ENCODE data around the genes P4HTM and UBA7.

- PRO-cap, 2 experiments, result no peak in any of the 2 experiments
Observed at GRCh38 chr3:48926366-48926979, 7.8 kb downstream of the ARIH2 start.

GRCh38 chr3:48927377-48927832 is 8.8 kb downstream of the ARIH2 start:
- PRO-cap, 2 experiments, result no peak in any of the 2 experiments

DNA sequence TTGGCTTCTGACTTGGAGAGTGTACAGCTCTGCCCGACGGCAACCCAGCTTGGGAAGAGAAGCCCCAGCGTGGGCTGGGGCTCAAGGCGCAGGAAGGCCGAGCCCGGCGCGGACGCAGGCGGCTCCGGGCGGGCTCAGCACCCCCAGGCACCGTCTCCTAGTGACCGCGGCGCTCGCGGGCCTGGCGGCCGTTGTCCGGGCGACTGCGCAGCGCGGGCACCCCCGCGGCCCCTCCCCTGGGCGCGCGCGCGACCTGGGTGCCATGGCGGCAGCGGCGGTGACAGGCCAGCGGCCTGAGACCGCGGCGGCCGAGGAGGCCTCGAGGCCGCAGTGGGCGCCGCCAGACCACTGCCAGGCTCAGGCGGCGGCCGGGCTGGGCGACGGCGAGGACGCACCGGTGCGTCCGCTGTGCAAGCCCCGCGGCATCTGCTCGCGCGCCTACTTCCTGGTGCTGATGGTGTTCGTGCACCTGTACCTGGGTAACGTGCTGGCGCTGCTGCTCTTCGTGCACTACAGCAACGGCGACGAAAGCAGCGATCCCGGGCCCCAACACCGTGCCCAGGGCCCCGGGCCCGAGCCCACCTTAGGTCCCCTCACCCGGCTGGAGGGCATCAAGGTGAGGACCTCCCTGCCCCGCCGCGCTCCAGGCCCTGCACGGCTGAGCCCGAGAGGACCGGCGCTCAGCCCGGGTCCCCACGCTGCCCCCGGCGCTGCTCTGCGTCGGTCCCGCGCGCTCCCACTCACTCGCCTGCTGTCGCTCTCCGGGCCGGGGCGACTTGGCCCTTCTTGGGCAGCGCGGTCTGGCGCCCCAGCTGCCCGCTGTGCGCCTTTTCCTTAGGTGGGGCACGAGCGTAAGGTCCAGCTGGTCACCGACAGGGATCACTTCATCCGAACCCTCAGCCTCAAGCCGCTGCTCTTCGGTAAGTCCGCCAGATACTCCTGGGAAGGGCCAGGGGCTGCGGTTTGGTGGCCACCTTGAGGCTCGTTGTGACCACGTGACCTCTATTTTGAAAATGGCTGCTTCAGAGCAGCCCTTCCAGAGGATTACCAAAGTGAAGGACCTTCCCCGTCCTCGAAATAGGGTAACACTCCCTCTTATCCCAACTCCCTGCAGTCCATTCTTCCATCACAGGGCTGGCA is at the start of gene P4HTM:
P4HTM (plus strand) TSS at position 247 of the 1,140 bp plus-strand sequence.
- PRO-cap, 2 experiments, result peak in 2 of 2 experiments; most common plus-strand start position 247 of the sequence (in 2); most common minus-strand start position 159 of the sequence (in 2)

DNA sequence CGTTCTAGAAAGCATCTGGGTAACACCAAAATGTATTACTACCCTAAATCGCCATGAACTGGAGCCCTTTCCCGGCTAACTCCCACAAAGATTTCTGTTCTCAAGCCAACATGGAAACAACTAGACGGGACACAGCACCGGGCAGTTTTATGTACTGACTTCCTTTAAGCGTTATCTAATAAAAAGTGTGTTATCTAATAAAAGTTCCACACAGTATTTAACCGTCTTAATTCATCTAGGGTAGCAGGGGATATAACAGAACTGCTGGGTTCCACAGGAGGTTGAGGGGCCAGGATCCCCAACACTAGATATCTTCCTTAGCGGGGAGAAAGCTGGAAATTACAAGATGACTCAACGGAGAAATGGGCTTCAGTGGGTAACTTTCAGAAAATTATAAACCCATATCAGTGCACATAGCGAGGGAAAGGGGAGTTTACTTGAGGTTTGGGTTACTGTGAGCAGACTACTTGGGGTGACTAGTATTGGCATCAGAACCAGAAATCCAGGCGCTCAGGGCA is 442 bp upstream of the C3orf62 start:
- PRO-cap, 2 experiments, result no peak in any of the 2 experiments

- PRO-cap, 2 experiments, result peak in 2 of 2 experiments; most common plus-strand start chr3:49340880 (in 1); most common minus-strand start chr3:49340620 (in 2)
Observed at GRCh38 chr3:49340582-49341297, 887 bp upstream of the USP4 start.

DNA sequence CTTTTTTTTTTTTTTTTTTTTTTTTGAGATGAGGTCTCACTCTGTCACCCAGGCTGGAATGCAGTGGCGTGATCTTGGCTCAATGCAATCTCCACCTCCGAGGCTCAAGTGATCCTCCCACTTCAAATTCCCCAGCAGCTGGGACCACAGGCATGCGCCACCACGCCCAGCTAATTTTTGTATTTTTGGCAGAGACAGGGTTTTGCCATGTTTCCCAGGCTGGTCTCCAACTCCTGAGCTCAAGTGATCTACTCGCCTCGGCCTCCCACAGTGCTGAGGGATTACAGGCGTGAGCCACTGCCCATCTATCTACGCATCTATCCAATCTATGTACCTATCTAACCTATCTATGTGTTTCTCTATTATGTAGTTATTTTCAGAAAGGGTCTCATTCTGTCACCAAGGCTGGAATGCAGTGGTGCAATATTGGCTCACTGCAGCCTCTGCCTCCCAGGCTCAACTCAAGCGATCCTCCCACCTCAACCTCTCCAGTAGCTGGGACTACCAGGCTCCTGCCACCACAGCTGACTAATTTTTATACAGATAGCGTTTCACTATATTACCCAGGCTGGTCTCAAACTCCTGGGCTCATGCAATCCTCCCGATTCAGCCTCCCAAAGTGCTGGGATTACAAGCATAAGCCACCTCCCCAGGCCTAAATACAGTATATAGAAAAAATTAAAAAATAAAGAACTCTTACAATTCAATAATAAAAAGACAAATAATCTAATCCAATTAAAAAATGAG is 20.3 kb upstream of the GPX1 start:
- PRO-cap, 2 experiments, result no peak in any of the 2 experiments

DNA sequence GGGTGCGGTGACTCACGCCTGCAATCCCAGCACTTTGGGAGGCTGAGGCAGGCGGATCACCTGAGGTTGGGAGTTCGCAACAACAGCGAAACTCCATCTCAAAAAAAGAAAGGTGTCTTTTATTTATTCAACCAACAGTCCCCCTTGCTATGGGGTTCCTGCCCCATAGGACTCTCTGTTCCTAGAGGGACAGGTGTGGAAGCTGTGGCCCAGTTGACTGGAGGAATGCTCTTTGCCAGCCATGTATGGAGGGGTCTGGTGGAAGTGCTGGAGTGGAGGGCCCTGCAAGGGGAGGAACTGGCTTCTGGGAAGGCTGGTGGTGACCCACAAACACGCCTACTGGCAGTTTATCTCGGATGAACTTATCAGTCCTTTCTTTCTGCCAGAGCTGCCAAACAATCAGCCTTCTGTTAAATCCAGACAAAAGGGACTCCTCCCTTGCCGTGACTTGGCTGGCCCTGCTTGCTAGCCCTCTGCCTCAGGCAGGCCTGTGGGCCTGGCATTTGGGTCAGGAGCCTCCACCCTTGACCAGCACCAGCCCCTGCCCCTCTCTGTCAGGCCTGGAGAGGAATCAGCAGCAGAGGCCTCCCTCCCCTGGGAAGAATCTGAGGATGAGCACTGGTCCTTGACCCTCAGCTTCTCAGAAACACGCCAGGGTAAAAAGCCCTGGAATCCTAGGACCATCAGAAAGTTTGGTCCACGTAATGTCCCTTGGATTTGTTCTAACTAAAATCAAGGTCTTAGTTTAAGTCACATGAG is 4.4 kb upstream of the DAG1 start:
- PRO-cap, 2 experiments, result no peak in any of the 2 experiments

DNA sequence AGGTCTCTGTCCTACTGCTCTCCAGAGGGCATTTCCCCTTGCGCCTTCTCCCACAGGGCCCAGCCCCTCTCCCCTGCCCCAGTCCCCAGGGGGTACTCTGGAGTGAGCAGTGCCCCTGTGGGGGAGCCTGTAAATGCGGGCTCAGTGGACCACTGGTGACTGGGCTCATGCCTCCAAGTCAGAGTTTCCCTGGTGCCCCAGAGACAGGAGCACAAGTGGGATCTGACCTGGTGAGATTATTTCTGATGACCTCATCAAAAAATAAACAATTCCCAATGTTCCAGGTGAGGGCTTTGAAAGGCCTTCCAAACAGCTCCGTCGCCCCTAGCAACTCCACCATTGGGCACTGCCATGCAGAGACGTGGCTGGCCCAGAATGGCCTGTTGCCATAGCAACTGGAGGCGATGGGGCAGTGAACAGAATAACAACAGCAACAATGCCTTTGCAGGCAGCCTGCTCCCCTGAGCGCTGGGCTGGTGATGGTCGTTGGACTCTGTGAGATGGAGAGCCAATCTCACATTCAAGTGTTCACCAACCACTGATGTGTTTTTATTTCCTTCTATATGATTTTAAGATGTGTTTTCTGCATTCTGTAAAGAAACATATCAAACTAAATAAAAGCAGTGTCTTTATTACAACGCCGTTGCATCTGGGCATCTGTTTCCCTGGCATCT is 19.2 kb upstream of the BSN start:
- PRO-cap, 2 experiments, result no peak in any of the 2 experiments

GRCh38 chr3:49661206-49661989 is 12.8 kb upstream of the APEH start:
- PRO-cap, 2 experiments, result no peak in any of the 2 experiments

- PRO-cap, 2 experiments, result no peak in any of the 2 experiments
Observed at GRCh38 chr3:49668647-49669249, 5.4 kb upstream of the APEH start.

- PRO-cap, 2 experiments, result no peak in any of the 2 experiments
Observed at GRCh38 chr3:49683053-49683491, 6.2 kb downstream of the MST1 start.

- PRO-cap, 2 experiments, result no peak in any of the 2 experiments
Observed at GRCh38 chr3:49685953-49686293, 3.4 kb downstream of the MST1 start.

GRCh38 chr3:49805868-49806676 is 3.0 kb downstream of the INKA1 start:
- PRO-cap, 2 experiments, result no peak in any of the 2 experiments

DNA sequence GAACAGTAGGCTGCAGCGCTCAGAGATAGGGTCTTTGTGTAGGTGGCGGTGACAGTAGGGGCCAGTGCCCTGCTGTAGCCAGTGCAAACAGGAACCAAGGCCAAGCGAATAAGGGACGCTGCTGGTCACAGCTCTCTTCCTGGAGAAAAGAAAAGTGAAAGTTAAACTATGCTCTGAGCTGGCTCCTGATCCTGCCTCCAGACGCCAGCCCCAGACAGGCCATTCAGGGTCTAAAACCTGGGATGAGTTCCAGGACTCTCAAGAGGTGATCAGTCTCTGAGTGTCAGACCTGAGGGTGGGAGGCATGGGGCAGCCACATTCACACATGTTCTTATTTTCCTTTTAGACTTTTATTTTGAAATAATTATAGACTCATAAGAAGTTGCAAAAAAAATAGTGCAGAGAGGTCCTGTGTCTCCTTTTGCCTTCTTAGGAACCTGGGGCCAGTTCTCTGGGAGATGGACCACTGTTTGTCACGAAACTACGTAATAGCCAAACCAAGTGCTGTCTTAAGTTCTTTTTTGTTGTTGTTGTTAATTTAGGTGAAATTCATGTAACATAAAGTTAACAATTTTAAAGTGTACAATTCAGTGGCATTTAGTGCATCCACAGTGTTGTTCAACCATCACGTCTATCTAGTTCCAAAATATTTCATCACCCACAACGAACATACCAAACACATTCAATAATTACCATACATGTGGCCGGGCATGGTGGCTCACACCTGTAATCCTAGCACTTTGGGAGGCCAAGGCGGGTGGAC is at the start of gene UBA7:
UBA7 (minus strand) TSS at position 150 of the 763 bp plus-strand sequence.
- PRO-cap, 2 experiments, result peak in 2 of 2 experiments; most common plus-strand start position 222 of the sequence (in 1); most common minus-strand start position 143 of the sequence (in 2)

DNA sequence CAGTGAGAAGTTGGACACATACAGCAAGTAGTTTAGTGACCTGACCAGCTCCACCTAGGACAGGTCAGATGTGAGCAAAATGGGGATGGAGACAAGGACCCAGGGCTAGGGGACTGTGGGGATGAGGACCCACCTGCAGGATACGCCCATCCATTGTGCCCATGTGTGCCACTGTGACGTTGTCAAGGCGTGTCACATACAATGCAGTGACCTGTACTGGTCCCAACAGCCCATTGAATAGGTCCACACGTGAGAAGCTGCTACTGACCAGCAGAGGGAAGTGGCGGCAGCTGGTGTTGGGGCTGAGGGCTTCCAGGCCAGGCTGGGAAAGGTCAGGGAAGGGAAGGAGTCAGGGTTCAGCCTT is 4.7 kb downstream of the MST1R start:
- PRO-cap, 2 experiments, result no peak in any of the 2 experiments

DNA sequence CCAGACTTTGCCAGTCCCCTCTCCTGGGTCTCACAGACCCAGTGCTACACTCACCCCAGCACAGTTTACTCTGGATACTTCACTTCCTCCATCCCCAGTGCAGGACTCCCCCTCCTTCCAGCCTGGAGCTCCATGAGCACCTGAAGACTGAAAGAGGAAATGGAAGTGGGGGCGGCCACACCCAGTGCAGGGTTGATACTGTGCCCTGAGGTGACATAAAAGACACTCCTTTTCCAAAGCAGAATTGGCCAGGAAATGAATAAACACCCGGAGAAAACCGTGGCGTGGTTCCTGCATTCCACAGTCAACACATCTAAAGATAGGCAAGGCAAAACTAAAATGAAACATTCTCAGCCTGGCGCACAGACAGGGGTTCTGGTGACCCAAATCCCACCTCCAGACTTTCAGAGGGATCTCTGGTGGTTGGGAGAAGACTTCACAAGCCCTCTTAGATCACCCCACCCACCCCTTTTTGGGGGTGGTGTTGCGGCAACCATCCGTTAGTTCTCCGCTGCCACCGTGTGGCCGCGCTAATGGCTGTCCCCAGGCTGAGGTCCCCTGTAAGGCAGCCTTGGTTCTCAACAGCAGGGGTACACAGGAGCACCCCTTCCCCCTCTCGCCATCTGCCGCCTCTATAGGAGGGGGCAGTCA is 2.4 kb upstream of the MST1R start:
- PRO-cap, 2 experiments, result no peak in any of the 2 experiments

DNA sequence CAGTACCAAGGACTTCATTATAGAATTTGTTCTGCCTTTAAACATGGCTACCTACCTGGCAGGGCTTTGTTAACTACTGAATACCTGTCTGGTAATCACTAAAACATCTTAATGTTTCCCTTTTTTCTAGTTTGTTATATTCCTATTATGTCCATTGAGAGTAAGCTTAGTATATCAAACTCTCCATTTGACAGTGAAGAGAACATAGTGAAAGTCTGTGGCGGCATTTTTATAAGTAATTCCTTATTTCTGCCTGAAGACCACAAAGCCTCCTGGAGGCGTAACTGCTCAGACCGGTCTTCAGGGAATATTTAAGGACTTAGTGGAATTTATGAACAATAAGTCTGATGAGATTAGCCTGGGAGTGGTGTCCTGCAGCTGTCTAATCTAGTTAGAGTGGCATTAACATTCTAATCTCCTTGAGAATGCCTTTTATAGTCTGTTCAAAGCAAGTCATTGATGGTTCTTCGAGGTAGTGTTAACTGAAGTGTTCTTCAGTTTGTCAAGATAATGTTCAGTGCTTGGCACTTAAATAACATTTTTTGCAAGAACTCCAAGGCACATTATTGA is 12.1 kb downstream of the RBM5 start:
- PRO-cap, 2 experiments, result no peak in any of the 2 experiments

- PRO-cap, 2 experiments, result no peak in any of the 2 experiments
Observed at GRCh38 chr3:50102888-50103146, 14.1 kb downstream of the RBM5 start.

- PRO-cap, 2 experiments, result no peak in any of the 2 experiments
Observed at GRCh38 chr3:50207179-50208186, 2.4 kb downstream of the SLC38A3 start.

DNA sequence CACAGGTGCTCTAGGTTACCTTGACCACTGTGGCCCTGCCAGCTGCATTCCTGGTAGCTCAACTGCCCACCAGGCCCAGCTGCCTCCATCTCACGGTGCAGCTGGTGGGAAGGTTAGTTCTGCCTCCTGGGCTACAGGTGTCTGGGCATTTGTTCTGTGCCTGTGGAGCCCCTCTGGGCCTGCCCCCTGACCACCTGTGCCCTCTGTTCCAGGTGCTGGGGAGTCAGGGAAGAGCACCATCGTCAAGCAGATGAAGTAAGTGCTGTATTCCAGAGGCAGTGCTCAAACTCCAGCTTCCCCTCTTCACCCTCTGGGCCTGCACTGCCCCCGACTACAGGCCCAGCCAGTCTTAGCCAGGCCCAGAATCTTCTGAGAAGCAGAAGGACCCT is 15.9 kb downstream of the GNAI2 start:
- PRO-cap, 2 experiments, result no peak in any of the 2 experiments

Data from heart right ventricle (tissue), 2 donors.